HTR-8/SVneo (cell line): ENCODE measurements around the genes HSPA14, DCLRE1C and TRDMT1.

- RRBS = no CpG with 5 or more reads among the region's 7 CpGs
Observed at GRCh38 chr10:14561354-14561613, 213.4 kb downstream of the FAM107B start.

DNA sequence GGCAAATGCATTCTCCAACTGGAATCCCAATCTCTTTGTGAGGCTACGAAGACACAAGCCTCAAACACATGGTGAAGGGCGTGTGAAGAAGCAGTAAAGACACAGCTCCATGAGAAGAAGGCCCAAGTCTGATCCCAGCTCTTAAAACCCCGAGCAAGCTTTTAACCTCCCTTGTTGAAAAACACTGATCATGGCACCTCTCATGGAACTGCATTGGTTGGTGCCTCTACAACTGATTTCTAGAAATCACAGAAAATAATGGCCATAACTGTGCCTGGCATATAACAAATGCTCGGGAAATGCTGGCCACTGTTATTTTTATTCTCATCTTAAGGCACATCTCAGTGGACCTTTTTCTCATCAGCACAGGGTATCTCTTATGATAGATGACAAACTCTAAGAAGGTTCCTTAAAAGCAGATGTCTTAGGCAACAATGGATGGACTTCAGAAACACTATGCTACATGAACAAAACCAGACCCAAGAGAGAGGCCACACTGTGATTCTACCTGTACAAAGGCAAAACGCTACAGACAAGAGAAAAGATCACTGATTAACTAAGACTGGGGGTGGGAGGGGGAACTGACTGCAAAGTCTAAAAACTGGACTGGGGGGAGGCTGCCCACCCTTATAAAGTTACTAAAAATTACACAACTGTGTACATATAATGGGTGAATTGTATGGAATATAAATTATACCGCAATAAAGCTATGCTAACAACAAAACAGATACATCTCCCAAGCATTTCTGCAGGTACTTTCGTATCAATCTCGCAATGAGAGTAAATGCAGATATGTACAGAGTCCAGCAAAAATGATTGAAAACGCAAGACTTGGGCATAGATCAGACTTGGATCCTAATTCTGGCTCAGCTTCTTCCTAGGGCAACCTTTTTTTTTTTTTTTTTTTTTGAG, 179.9 kb downstream of the FAM107B start:
- RRBS = no CpG with 5 or more reads among the region's 9 CpGs

- RRBS = no CpG with 5 or more reads among the region's 6 CpGs
Observed at GRCh38 chr10:14596641-14596945, 178.1 kb downstream of the FAM107B start.

DNA sequence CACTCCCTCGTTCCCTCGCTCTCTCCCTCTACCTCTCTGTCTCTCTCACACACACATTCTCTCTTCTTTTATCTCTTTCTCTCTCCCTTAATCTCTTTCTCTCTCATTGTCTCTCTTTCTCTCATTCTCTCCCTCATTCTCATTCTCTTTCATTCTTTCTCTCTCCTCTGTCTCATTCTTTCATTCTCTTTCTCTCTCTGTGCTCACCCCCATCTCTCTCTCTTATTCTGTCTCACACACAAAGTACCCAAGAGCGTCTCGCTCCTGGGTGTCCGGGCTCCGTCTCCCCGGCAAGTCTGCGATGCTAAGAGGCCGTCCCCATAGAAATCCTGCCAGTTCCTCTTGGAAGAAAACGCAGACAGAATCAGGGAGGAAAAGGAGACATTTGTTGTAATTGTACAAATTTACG, 170.0 kb downstream of the FAM107B start:
- RRBS = 7% methylated on average over 3 of the region's 11 CpGs

GRCh38 chr10:14608196-14608836, 166.4 kb downstream of the FAM107B start:
- RRBS = no CpG with 5 or more reads among the region's 8 CpGs

GRCh38 chr10:14837922-14838742, at the start of gene HSPA14:
Gene HSPA14, plus strand, starts transcription at chr10:14838306.
- RRBS = under 1% methylated on average over 44 of the region's 82 CpGs

DNA sequence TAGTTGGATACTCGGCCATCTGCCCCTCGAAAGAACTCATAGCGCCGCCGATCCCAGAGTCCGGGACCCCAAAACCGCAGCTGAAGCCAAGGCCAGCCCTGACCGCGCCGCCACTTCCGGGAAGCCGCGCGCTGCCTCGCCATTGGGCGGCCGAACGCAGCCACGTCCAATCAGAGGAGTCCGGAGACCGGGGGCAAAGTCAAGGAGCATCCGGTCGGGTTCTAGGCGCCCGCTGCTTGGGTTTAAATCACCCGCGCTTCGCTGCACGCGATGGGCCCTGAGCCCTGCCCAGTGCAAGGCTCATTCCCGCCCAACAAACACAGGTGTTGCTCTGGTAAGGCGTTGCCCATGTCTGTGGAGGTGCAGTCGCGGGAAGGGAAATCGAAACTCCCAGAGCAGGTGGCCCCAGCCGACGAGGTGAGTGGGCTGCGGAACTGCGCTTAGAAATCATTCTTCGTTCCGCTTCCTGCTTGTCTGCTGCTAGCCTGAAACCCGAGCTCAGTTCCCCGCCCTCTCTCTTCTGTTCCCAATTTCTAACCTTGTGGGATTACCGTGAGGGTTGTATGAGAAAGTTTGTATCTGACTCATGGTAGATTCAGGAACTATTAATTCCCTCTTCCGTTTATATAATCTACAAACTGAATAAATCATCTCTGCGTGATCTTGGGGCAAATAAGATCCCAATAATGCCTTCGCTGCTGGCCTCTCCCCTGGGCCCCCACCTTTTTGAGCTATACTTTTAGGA, at the start of gene DCLRE1C:
Gene DCLRE1C (minus strand): TSS at position 126 of the 745 bp plus-strand sequence.
- RRBS = 2% methylated on average over 15 of the region's 47 CpGs

DNA sequence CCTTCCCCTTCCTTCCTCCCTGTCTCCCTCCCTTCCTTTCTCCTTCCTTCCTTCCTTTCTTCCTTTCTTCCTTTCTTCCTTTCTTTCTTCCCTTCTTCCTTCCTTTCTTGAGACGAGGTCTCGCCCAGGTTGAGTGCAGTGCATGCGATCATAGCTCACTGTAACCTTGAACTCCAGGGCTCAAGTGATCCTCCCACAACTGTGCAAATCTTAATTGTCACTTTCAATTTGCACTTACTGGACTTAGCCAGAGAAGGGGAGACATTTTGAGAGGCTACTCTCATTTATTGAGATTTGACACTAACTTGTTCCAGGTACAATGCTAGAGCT, 157.9 kb upstream of the FAM171A1 start:
- RRBS = no CpG with 5 or more reads among the region's 3 CpGs

GRCh38 chr10:15669072-15669727, 50.5 kb downstream of the ITGA8 start:
- RRBS = no CpG with 5 or more reads among the region's 8 CpGs

- RRBS = no CpG with 5 or more reads among the region's 6 CpGs
Observed at GRCh38 chr10:15851528-15852258, 8.6 kb downstream of the MINDY3 start.

GRCh38 chr10:16748560-16749220, 68.5 kb downstream of the RSU1 start:
- RRBS = no CpG with 5 or more reads among the region's 9 CpGs

- RRBS = no CpG with 5 or more reads among the region's 10 CpGs
Observed at GRCh38 chr10:16832607-16833256, 15.5 kb upstream of the RSU1 start.

GRCh38 chr10:17009017-17009895, 120.4 kb downstream of the CUBN start:
- RRBS = no CpG with 5 or more reads among the region's 3 CpGs

- RRBS = no CpG with 5 or more reads among the region's 12 CpGs
Observed at GRCh38 chr10:17022448-17023255, 107.0 kb downstream of the CUBN start.

DNA sequence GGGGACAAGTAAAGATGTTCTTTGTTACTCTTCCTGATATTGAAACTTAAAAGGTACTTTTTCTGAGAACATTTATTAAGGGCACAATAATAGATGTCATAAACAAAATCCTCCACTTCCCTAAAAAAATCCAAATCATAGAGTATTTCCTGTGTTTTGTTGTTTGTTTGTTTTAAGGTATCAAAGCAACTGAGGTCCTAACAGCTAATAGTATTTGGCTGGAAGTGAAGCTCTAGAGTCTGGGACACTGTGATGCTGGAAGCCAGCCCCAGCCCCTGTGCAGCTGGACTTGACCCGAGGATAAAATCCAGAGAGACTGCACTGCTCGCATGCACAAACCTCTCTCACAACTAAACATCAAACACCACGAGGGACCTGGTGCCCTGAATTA, 44.7 kb downstream of the CUBN start:
- RRBS = no CpG with 5 or more reads among the region's 3 CpGs

- RRBS = no CpG with 5 or more reads among the region's 62 CpGs
Observed at GRCh38 chr10:17200823-17201867, at the start of gene TRDMT1. Gene TRDMT1, minus strand, starts transcription at chr10:17201672.

DNA sequence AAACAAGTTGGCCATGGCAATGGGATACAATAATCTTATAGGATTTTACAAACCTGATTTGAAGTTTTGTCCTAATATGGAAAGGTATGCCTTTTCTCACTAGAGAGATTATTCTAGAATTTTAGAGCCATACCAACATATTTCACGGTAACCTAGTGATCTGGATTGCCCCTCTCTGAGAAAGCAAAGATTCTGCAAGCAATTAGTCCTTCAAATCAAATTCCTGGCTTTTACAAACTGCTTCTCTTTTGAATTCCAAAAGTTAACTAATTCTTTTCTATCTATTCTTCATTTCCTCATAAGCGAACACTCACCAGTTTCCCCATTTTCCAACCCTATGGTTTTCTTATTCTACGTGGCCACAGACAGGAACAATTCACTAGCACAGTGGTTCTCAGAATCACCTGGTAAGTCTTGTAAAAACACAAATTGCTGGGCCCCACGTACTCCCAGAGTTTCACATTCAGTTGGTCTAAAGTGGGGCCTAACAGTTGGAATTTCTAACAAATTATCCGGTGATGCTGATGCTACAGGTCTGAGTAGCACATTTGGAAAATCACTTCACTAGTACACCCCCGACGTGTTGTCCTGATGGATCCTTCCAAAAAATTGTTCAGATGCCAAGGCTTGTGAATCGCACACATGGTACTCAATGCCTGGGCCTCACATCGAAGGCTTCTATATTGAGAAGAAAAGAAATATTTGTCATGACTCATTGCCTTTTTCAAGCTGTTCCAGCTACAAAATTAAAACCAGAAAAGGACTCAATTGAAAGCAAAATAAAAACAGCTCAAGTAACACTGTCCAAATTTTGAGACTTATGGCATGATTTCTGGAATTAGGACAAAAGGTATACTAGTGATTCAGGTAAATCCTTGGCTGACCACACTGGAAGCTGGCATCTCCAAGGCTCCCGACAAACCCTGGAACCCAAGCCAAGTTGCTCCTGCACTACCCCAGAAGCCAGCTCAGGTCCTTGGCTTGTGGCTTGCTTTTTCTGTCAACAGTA, 13.1 kb upstream of the VIM start:
- RRBS = no CpG with 5 or more reads among the region's 10 CpGs

DNA sequence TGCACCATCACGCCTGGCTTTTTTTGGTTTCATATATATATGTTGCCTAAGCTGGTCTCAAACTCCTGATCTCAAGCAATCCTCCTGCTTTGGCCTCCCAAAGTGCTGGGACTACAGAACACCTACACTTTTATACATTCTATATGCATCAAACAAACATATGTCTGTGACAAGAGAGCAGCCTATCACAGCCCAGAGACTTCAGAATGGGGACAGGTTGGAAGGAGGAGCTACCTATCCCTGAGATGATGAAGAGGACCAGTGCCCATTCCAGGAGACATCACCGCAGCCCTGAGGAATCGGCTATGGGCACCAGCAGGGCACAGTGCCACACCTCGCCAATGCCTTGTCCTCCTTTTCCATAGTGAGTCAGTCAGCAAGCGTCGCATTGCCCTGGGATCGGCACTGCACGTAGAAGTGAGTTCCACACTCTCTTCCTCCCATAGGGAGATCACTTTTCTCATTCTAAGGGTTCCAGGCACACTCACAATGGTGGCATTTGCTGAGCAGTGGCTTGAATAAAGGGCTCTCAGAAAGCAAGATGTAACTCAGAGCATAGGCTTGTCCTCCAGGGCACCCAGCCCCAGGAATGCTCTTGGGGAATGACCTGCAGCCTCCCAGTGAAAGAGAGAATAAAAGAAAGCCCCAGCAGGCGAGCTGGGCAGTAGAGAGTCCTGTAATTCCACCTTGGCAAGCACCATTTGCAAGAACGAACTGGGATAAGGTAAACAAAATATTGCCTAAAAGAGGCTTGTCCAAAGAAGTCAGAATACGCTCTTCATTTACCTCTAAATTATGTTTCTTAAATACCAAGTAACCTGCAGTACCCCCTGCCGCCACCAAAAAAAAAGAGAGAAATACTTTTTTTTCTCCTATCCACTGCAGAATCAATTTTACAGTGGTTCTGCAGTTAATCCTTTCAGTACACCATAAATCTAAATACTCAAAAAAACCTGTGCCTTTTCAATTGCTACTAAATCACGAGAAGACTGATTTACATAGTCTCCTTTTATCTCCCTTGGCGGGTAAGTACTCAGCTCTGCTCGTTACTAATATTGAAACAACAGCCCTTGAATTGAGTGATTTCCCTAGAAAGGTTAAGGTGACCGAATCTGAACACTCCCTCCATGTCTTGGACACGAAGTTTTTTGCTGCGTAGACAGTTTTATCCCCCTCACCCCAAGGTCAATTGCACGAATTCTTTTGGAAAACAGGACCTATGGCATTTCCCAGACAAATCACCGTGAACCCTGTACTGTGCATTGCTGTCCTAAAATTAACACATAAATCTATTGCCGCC, 969 bp upstream of the VIM start:
- RRBS = no CpG with 5 or more reads among the region's 21 CpGs

DNA sequence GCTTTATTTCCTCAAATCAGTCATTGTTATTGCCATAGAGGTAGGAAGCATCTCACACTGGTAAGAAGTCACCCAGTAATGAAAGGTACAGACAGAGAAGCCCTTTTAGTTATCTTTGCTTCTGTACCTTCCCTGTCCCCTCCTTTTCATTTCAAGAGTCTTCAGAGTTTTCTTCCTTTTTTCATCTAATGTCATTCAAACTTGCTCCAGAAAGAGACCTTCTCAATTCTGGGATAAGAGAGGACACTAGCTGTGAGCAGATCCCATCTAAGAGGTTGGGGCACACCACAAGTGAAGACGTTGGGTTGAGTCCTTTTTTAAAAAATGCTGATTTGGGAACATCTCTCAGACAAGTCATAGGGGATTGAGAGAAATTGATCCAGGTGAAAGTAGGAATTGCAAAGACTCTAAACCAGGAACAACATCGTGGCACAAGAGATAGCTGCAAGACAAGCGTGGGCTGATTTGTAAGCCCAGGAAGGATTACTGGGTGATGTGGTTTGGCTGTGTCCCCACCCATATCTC, 59.9 kb downstream of the ST8SIA6 start:
- RRBS = no CpG with 5 or more reads among the region's 3 CpGs

- RRBS = no CpG with 5 or more reads among the region's 13 CpGs
Observed at GRCh38 chr10:17431916-17432599, 22.3 kb downstream of the ST8SIA6 start.